ENCODE measurements around a stretch of chr14.

- RAMPAGE, long total RNA: no peak
- RRBS: no CpG with 5 or more reads among the region's 14 CpGs
Measured at GRCh38 chr14:103543131-103543689, 14.2 kb downstream of the TRMT61A start.

DNA sequence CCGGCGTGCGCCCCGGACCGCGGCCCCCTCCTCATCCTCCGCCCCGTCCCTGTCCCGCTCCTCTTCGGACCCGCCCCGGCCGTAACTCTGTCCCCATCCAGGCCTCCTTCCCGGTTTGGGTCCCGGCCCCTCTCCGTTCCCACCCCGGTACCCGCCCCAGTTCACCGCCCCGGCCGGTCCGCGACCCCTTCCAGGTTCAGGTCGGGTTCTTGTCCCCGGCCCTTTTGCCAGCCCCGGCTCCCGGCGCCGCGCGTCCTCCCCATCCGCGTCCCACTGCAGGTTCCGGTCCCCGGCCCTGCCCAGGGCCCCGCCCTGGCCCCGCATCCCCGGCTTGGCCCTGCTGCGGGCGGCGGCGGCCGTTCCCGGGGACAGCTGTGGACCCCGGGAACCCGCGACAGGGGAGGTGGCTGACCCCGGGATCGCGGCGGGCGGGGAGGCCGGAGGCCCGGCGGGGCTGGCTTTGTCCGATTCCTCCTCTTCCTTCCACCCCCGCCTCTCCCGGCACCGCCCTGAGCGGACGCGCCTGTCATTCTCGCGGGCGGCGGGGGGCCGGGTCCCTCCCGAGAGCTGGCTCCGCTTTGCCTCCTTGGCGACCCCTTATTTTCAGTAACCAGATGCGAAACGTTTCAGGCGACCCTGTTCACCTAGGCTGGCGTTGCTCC lies 623 bp downstream of the KLC1 start:
- RAMPAGE, long total RNA: no peak
- RRBS: 2% methylated on average over 42 of the region's 74 CpGs

- RAMPAGE, long total RNA: no peak
- RRBS: no CpG with 5 or more reads among the region's 17 CpGs
Measured at GRCh38 chr14:103657268-103658057, 28.5 kb downstream of the KLC1 start.

DNA sequence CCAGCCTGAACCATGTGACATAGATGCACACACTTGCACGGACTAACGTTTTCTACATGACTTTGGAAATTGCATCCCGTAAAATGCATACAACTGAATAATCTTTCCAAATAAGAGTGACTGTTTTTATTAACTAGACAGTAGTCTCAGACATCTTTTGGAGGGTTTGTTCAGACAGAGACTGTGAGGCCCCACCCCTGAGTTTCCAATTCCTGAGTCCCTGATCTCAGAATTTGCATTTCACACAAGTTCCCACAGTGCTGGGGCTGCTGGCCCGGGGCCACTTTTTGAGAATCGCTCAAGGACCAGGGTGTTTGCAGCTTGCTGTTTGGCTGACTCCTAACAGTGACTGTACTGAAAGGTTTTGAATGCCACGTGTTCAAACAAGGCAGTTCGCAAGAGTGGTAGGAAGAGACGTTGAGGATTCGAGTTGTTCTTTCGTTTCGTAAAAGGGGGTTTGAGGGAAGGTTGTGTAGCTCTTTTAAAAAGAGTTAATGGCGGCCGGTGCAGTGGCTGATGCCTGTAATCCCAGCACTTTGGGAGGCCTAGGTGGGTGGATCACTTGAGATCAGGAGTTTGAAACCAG lies 25.8 kb downstream of the XRCC3 start:
- RAMPAGE, long total RNA: no peak
- RRBS: no CpG with 5 or more reads among the region's 13 CpGs

GRCh38 chr14:103693522-103694087 lies 21.6 kb downstream of the XRCC3 start:
- RAMPAGE, long total RNA: no peak
- RRBS: 95% methylated on average over 10 of the region's 24 CpGs

- RAMPAGE, long total RNA: no peak
- RRBS: no CpG with 5 or more reads among the region's 23 CpGs
Measured at GRCh38 chr14:103722906-103723734, 7.5 kb downstream of the ZFYVE21 start.

GRCh38 chr14:103739178-103739460 lies 23.5 kb downstream of the ZFYVE21 start:
- RAMPAGE, long total RNA: no peak
- RRBS: no CpG with 5 or more reads among the region's 7 CpGs

DNA sequence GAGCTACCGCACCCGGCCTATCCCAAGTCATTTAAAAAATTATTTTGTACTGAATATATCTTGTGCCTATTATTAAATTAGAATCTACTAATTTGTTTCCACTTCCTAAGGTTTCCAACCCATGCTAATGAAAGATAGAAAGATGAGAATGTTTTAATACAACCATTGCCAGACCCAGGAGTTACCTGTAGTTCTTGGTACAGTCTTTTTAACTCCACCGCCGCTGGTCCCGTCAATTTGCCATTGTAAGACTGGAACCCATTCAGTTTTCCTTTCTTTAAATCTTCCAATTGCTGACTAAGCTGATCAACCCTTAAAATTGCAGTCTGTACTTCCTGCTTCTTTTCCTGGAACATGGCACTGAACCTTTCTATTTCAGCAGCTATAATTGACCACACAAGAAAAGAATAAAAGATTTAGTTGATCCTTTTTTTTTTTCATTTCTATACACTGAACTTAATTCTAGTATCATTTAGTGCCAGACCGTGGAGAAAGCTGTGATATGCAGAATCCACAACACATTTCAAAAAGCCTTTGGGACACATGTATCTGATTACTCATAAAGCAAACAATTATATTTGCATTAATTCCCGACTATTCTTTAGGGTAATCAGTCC lies 37.3 kb downstream of the ZFYVE21 start:
- RAMPAGE, long total RNA: no peak
- RRBS: no CpG with 5 or more reads among the region's 7 CpGs

GRCh38 chr14:103801406-103801897 lies 45.9 kb downstream of the PPP1R13B start:
- RAMPAGE, long total RNA: no peak
- RRBS: no CpG with 5 or more reads among the region's 5 CpGs

- RAMPAGE, long total RNA: no peak
- RRBS: no CpG with 5 or more reads among the region's 16 CpGs
Measured at GRCh38 chr14:104082561-104083184, 2.8 kb upstream of the ASPG start.

DNA sequence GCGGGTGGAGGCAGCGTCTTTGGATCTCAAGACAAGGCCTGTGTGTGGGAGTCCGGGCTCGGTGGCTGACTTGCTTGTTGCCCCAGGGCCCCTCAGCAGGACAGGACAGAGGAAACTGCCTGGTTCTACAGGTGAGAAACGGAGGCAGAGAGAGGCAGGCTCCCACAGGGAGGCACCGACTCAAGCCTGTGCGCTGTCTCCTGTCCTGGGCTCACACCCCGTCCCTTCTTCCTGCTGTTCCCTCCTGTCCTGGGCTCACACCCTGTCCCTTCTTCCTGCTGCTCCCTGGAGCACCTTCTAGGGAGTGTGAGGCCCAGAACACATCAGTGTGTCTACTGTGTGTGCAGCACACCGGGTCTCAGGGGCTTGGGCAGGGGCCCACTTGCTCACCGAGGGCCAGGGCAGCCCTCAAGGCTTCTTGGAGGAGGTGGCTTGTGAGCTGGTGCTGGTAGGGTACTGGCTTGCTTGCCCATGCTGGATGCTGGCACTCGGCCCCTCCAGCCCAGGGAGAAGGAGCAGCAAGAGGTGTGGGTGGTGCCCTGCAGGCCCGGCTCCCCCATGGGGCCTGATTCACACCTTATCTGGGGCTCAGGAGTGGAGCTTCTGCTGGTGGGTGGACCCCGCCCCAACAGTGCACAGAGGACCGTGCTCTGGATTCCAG lies 15.0 kb downstream of the ASPG start:
- RAMPAGE, long total RNA: no peak
- RRBS: no CpG with 5 or more reads among the region's 14 CpGs

GRCh38 chr14:104116744-104117797 lies 21.3 kb upstream of the KIF26A start:
- RAMPAGE, long total RNA: no peak
- RRBS: 2% methylated on average over 67 of the region's 135 CpGs

GRCh38 chr14:104224270-104225044 lies 86.1 kb downstream of the KIF26A start:
- RAMPAGE, long total RNA: no peak
- RRBS: 30% methylated on average over 2 of the region's 18 CpGs

GRCh38 chr14:104341836-104342420 lies 203.5 kb downstream of the KIF26A start:
- RAMPAGE, long total RNA: no peak
- RRBS: 34% methylated on average over 6 of the region's 23 CpGs

DNA sequence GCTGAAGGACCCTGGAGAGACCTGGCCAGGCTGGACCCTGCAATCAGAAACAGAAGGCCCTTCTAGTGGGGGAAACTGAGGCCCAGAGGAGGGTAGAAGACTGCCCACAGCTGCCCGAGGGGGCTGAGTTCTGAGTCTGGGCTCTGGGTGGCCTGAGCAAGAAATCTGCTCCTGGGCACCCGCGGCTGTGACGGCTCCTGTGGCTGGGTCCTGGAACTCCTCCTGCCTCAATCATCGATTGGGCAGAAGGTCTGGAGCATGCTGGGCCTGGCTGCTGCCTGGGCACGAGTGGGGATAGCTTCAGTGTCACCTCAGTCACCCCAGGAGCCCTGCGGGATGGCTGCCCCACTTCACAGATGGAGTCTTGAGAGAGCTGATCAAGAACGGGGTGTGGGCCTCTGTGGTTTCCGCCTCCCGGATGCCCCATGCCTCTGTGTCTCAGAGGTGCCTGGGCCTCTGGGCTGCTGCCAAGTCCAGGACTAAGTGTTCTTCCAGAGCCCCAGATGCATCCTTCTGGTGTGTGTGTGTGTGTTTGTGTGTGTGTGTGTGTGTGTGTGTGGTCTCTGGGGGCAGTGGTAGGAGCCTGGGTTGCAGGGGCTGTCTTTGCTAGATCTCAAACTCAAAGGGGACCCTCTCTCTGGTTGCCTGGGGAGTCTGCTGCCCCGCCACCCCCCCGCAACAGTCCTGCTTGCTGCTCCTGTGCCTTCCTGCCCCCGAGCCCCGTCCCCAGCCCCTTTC lies 185.6 kb upstream of the C14orf180 start:
- RAMPAGE, long total RNA: no peak
- RRBS: no CpG with 5 or more reads among the region's 14 CpGs

- RAMPAGE, long total RNA: no peak
- RRBS: 38% methylated on average over 4 of the region's 21 CpGs
Measured at GRCh38 chr14:104567296-104567942, 12.1 kb upstream of the C14orf180 start.

GRCh38 chr14:104573798-104574339 lies 5.7 kb upstream of the C14orf180 start:
- RAMPAGE, long total RNA: no peak
- RRBS: no CpG with 5 or more reads among the region's 15 CpGs

DNA sequence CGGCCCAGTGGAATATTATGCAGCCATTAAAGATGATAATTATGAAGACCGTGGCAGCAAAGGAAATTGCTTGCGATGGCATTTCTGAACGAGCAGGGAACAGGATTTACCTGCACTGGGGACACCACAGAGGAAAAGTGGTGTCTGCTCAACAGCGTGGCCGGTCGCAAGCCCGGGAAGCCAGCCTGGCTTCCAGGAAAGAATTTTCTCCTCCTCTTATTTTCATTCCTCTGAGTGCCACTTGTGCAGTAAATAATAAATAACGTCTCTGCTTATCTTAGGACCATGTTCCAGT lies 6.5 kb downstream of the C14orf180 start:
- RAMPAGE, long total RNA: no peak
- RRBS: no CpG with 5 or more reads among the region's 9 CpGs

DNA sequence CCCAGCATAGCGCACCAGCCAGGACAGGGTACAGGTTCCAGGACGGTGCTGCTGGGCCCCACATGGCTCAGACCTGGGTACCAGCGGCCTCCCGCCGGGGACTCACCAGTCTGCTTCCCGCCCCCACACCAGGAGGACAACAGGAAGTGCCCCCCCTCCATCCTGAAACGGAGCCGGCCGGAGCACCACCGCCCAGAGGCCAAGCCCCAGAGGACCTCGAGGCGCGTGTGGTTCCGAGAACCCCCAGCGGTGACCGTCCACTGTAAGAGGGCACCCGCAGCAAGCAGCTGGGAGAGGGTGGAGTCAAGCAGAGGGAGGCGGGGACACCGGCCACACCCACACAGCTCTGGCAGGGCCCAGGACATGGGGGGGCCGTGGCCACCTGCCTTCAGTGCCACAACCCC lies 8.1 kb downstream of the C14orf180 start:
- RAMPAGE, long total RNA: no peak
- RRBS: 25% methylated on average over 4 of the region's 20 CpGs

DNA sequence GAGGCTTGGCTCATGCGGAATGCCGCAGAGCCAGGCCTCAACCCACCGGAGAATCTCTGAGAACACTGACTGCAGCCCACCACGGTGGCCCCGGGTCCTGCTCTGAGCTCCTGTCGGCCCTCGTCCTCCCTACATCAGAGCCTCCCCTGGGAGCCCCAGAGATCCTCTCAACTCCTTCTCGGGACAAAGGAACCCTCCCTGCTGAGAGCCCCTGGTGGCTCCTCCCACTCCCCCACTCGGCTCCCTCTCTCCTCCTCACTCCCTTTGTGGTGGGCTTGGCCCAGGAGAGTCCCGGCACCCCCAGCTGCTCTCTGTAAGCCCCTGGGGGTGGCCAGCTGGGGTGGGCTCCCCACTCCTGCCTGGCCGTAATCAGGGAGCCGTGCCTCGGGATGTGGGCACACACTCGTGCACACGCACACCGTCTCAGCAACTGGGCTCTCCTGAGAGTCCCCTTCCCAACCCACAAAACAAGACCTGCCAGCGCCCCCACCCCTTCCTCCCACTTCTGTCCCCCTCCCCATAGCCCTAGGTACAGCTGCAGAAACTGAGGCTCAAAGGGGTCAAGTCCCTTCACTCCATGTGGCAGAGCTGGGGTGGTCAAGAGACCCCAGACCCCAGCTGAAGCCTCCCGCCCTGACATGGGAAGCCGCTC lies 10.9 kb upstream of the INF2 start:
- RAMPAGE, long total RNA: no peak
- RRBS: no CpG with 5 or more reads among the region's 19 CpGs